Epithelial cell of proximal tubule (primary cell): ENCODE results near the gene PRDM7.

DNA sequence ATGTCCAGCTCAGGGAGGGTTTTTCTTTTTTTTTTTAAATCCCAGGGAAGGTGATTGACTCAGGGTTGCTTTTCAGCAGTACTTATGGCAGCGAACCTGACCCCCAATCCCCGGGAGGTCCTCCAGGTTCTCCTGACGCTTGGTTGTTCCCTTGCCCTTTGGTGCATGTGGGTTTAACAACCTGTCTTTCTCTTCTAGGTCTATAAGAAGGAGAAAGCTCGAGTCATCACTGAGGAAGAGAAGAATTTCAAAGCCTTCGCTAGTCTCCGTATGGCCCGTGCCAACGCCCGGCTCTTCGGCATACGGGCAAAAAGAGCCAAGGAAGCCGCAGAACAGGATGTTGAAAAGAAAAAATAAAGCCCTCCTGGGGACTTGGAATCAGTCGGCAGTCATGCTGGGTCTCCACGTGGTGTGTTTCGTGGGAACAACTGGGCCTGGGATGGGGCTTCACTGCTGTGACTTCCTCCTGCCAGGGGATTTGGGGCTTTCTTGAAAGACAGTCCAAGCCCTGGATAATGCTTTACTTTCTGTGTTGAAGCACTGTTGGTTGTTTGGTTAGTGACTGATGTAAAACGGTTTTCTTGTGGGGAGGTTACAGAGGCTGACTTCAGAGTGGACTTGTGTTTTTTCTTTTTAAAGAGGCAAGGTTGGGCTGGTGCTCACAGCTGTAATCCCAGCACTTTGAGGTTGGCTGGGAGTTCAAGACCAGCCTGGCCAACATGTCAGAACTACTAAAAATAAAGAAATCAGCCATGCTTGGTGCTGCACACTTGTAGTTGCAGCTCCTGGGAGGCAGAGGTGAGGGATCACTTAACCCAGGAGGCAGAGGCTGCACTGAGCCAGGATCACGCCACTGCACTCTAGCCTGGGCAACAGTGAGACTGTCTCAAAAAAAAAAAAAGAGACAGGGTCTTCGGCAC lies 2.5 kb downstream of the RPL13 start:
- RAMPAGE, long total RNA: no peak
- RRBS: no CpG with 5 or more reads among the region's 18 CpGs

GRCh38 chr16:89565583-89566370 lies 5.3 kb downstream of the RPL13 start:
- RAMPAGE, long total RNA: no peak
- RRBS: 5% methylated on average over 18 of the region's 44 CpGs

- RAMPAGE, long total RNA: no peak
- RRBS: no CpG with 5 or more reads among the region's 35 CpGs
These were observed 9.9 kb downstream of the DPEP1 start for GRCh38 chr16:89623151-89624013.

GRCh38 chr16:89644010-89644758 lies 13.3 kb downstream of the CHMP1A start:
- RAMPAGE, long total RNA: no peak
- RRBS: no CpG with 5 or more reads among the region's 16 CpGs

DNA sequence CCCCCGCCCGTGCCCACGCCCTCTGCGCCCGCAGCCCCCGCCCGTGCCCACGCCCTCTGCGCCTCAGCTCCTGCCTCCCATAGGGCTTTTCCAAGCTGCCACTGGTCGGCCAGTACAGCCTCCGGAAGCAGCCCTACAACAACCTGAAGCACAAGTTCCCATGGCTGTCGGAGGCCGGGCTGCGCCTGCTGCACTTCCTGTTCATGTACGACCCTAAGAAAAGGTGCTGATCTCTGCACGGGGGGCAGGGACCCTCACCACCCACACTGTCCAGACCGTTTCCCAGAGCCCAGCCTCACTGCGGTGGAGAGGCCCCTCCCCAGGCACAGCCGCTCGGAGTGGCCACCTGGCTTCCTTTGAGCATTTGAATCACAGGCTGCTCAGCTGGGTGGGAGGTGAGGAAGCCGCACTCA lies 6.7 kb downstream of the SPATA2L start:
- RAMPAGE, long total RNA: no peak
- RRBS: 100% methylated on average over 1 of the region's 21 CpGs

DNA sequence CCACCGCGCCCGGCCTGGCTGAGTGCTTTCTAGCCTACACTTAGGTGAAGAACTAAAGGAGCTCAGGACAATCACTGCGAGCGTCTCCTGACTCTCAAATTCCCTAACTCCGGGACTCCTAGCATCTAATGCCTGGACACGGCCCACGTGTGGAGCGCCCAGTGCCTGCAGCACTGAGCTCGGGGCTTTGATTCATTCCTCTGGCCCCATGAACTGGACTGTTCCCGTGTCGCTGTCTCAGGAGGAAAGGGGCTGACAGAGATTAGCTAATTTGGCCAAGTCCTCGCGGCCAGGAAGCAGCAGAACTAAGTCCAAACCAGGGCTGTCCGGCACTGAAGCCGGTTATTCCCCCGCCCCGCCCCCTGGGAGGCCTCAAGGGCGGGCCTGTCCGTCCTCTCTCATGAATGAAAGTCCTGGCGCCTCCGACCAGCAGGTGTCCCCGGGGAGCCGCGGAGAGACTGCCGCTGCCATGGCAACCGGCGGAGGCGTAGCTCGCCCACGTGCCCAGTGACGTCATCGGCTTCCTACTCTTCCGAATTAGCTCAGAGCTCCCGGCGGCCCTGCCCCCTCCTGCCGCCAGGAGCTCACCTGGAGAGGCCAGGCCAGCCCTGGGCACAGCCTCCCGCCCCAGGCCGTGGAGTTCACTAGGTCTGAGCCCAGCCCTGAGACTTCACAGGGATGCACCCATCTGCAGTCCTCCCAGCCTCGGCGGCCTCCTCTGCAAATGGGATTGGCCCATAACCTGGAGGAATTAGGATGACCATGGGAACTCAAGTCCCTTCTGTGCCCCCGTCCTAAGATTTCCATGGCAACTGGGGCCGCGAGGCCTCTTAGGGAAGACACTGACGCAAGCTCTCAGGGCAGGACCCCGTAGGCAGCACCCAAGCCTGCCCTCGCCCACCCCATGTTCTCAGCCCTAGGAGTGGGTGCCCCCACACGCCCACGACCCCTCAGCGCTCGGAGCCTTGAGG lies 1.4 kb downstream of the SPATA2L start:
- RAMPAGE, long total RNA: no peak
- RRBS: 3% methylated on average over 18 of the region's 51 CpGs

- RAMPAGE, long total RNA: no peak
- RRBS: 31% methylated on average over 14 of the region's 31 CpGs
These were observed 8.3 kb downstream of the VPS9D1 start for GRCh38 chr16:89712171-89712968.

- RAMPAGE, long total RNA: no peak
- RRBS: no CpG with 5 or more reads among the region's 40 CpGs
These were observed 2.0 kb downstream of the ZNF276 start for GRCh38 chr16:89722949-89724074.

- RAMPAGE, long total RNA: no peak
- RRBS: no CpG with 5 or more reads among the region's 20 CpGs
These were observed 17.6 kb downstream of the FANCA start for GRCh38 chr16:89798478-89799533.

DNA sequence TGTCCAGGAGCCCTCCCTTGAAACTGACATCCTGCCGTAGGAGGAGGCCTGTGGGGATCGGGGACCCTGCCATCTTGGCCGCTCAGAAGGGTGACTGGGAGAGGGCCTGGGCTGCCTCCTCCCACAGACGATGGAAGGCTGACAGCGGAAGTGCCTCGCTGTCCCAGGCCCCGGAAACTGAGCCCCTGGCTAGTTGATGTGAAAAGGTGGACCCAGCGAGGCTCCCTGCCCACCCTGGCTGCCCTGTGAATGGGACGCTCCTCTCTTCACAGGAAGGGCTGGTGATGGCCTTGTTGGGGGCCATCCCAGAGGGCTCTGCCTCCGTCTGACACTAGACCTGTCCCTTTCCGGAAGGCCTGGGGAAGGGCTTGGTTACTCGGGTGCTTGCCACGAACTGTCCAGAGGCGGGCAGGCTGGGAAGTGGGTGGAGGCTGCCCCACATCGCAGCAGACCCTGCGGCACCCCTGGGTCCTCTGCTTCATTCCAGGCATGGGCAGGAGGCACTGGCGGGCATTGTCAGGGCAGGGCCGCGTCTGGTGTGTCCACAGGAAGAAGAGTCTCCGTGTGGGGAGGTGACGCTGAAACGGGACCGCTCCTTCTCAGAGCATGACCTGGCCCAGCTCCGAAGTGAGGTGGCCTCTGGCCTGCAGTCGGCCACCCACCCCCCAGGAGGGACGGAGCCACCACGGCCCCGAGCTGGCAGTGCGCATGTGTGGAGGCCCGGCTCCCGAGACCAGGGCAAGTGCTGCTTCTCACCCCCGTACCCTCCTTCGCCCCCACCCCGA lies 14.6 kb upstream of the TCF25 start:
- RAMPAGE, long total RNA: no peak
- RRBS: no CpG with 5 or more reads among the region's 34 CpGs

DNA sequence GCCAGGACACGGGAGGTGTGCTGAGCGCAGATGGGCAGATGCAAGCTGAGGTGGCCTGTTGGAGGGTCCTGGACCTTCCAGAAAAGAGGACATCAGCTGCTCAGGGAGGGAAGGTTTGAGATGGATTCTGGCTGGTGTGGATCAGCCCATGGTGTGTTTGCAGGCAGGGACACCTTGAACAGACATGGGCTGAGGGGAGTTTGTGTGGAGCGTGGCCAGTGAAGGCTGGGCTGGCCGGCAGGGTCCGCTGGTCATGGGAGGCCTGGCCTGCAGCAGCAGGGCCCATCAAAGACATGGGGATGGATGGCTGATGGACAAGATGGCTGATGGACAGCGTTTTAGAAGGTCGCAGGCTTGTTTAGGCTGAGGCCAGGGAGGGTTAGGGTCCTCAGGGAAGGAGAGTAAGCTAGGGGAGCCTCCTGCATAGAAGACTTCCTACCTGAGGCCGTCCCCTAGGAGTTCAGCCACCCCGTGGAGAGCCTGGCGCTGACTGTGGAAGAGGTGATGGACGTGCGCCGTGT lies 10.3 kb upstream of the TCF25 start:
- RAMPAGE, long total RNA: no peak
- RRBS: no CpG with 5 or more reads among the region's 13 CpGs

GRCh38 chr16:89912692-89913189 lies 5.9 kb upstream of the MC1R start:
- RAMPAGE, long total RNA: no peak
- RRBS: no CpG with 5 or more reads among the region's 15 CpGs

DNA sequence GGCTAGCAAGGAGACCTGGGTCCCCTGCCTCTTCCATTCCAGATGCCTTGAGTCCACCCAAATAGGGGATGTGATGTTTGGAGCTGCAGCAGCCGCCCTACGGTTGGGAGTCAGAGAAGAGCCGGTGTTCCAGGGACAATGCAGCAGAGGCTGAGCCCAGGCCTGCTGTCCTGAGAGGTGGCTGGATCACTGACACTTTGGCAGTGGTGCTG lies 5.6 kb upstream of the MC1R start:
- RAMPAGE, long total RNA: no peak
- RRBS: no CpG with 5 or more reads among the region's 3 CpGs

GRCh38 chr16:89958179-89958418 lies 9.5 kb downstream of the DEF8 start:
- RAMPAGE, long total RNA: no peak
- RRBS: no CpG with 5 or more reads among the region's 6 CpGs

- RAMPAGE, long total RNA: no peak
- RRBS: no CpG with 5 or more reads among the region's 16 CpGs
These were observed 18.6 kb downstream of the DEF8 start for GRCh38 chr16:89966848-89967868.

DNA sequence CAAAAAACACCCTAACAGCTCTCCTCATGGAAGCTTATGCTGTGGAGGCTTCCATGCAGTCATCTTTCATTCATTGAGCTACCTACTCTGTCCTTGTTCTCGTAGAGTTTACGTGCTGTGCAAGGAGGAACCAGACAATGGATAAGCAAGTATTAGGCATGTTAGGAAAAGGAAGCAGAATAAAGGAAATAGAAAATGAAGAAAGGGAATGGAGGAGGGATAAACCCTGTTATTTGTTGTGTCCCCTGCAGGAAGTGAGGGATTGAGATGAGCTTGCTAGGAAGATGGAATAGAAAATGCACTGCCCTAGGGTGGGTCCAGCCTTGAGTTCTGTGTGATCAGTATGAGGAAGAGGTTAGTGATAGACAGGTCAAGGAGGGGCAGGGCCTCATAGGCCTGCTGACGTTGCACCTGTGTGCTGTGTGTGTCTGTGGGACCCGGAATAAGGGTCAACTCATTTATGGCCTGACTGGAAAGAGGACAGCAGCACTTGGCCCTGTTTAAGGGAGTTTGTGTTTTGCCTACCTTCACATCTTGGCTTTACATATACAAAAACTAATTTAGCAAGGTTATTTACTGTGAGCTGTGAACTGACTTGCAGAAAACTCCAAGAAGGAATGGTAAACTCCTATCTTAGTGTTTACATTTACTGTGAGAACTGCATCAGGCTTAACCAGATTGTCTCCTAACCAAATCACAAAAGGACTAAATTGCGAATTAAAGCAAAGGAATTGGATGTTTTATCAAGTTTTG lies 26.3 kb downstream of the DEF8 start:
- RAMPAGE, long total RNA: no peak
- RRBS: no CpG with 5 or more reads among the region's 5 CpGs

GRCh38 chr16:90077189-90078206 lies at the start of gene PRDM7:
TSS of gene PRDM7 (minus strand) at chr16:90077331.
- RAMPAGE, long total RNA: no peak
- RRBS: no CpG with 5 or more reads among the region's 46 CpGs

GRCh38 chr16:90168375-90168720 lies 91.2 kb upstream of the PRDM7 start:
- RAMPAGE, long total RNA: no peak
- RRBS: no CpG with 5 or more reads among the region's 18 CpGs